Measurements from ENCODE around the genes ACER2, IFNA4 and IFNA14.

GRCh38 chr9:16289652-16290131, 580.8 kb downstream of the BNC2 start:
- RRBS, 2 experiments = no CpG with 5 or more reads among the region's 4 CpGs

- RRBS, 2 experiments = no CpG with 5 or more reads among the region's 5 CpGs
Measured at GRCh38 chr9:16337273-16337864, 533.1 kb downstream of the BNC2 start.

DNA sequence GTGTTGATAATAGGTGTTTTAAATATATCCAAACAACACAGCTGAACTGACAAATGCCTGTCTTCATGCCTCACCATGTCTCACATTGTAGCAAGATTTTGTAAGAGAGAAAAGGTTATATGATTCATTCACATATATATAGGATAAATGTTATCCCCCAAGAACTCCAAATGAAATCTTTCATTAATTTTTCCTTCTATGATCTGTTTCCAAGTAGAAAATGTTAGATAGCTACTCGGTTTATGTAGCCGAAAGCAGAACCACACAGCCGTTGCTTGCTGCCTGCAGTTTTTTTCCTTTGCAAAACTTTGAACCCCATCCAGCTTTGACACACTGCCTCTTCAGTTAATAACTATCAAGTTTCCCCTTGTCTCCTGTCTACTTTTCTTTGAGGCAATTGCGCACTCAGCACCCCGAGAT, 299.2 kb downstream of the BNC2 start:
- RRBS, 2 experiments = no CpG with 5 or more reads among the region's 5 CpGs

- RRBS, 2 experiments = no CpG with 5 or more reads among the region's 9 CpGs
Measured at GRCh38 chr9:17268926-17269343, 134.1 kb downstream of the CNTLN start.

- RRBS, 2 experiments = no CpG with 5 or more reads among the region's 4 CpGs
Measured at GRCh38 chr9:18610691-18611534, 137.0 kb downstream of the ADAMTSL1 start.

- RRBS, 2 experiments = no CpG with 5 or more reads among the region's 1 CpG
Measured at GRCh38 chr9:19118005-19118204, 9.4 kb downstream of the PLIN2 start.

GRCh38 chr9:19148982-19149666, 21.8 kb upstream of the PLIN2 start:
- RRBS, 2 experiments = no CpG with 5 or more reads among the region's 7 CpGs

DNA sequence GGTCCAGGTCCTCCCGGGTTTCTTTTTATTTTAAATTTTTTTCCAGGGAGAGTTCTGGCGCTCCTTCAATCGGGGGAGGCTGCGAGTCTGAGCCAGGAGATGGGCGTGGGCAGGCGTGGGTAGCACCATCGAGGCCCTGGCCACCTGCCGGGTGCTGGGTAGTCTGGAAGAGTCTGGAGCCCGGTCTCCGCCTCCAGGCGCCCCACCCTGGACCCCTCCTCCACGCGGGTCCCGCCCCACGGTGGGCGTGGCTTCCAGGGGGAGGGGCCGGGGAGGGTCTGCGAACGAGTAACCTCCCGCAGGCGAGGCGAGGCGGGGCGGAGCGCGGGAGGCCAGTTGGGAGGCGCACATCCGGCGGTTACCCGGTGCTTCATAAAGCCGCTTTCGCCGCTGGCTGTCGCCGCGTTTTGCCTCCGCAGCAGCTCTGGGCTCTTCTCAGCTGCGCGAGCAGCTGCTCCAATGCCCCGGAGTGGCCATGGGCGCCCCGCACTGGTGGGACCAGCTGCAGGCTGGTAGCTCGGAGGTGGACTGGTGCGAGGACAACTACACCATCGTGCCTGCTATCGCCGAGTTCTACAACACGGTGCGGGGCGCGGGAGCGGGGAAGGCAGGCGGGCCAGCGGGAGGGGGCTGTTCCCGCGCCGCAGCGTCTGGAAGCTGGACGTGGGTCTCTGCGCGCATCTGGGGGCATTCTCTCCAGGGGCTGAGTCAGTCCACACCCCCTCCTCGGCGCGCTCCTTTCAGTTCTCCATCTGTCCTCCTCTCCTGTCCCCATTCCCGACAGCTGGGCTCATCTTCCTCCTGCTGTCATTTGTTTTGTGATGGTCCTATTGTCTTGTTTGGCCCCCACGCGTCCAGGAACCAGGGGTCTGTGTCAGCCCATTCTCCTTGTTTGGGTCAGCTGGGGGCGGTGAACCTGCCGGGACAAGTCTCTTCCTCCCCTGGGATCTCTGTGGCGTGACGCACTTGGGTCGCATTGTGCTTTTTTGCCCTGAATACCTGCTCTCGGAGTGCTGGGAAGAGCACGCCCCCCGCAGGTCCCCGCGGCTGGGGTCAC, at the start of gene ACER2:
Gene ACER2 (plus strand): TSS at position 400 of the 1,057 bp plus-strand sequence.
- RRBS, 2 experiments = 3 to 5% methylated on average over 22 of the region's 77 CpGs

DNA sequence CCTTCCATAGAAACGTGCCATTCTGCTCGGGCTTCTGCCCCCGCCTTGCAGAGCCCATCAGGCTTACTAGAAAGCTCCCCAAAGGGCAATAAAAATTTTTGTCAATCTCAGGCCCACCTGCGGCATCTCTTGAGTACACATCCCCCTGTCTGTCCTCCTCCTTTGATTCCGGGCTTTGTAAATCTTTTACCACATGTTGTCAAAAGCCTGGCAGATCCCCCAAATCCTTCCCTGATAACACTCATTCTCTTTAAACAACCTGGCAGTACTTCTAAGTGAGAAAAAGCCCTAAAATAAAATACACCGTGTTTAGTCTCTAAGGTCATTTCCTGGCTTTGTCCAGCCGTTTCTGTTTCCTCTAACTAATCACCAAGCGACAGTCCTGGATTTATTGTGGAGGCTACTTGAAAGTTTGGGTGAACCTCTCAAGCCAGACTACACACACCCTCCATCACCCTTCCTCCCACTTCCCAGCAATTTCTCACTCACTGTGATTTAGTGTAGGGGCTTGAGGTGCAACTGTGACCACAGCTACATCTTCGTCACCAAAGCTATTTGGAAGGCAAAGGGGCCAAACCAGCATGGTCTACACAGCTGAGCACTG, 239.9 kb upstream of the SLC24A2 start:
- RRBS, 2 experiments = no CpG with 5 or more reads among the region's 9 CpGs

DNA sequence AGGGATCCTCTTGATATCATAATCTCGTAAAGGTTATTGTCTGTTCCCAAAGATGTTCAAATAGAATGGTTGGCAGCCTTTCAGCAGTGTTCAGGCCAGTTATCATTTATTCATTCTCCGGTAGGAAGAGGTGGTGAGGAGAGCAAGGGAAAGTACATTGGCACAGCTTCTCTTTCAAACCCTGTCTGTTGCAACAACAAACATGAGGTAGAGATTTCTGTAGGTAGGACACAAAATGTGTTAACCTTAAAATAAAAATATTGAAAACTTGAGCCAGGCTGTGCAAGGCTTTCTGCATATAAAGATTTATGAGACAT, 147.1 kb downstream of the FOCAD start:
- RRBS, 2 experiments = no CpG with 5 or more reads among the region's 2 CpGs

DNA sequence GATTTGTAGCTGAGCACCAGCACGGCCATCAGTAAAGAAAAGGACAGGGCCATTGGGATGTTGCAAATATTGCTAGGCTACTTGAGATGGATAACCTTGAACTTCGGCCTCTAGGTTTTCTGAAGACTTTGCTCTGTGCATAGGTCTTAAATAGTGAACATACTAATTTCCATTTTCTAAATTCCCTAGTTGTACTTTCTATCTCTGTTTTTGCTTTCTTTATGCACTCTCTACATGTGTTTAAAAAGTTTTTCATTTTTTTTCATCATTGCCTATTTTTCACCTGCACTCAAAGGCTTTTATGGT, at the start of gene IFNA4:
Gene IFNA4 (minus strand): TSS at position 109 of the 306 bp plus-strand sequence.
- RRBS, 2 experiments = no CpG with 5 or more reads among the region's 2 CpGs

GRCh38 chr9:21239936-21240384, at the start of gene IFNA14:
TSS of gene IFNA14 (minus strand) at chr9:21240005.
- RRBS, 2 experiments = no CpG with 5 or more reads among the region's 3 CpGs

DNA sequence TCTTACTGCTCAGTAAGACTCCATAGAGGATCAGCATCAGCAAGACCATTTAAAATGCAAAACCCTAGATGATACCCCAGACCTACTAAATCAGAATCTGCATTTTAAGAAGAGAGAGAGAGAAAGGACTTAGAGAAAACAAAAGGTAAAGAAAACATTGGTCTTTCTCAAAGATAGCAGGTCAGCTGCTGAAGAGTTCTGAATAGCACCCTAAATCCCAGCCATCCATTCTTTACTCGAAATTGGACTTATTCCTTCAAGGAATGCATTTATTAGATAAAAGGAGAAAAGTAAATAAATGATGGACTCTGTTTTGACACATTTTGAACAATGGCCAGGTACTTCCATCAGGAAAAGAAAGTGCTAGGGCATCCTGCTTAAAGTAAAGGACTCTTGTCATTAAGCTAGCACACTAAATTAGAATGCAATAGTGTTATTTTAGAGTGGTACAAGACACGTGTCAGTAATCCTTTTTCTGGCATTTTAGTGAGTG, 82.4 kb upstream of the IFNE start:
- RRBS, 2 experiments = no CpG with 5 or more reads among the region's 2 CpGs

- RRBS, 2 experiments = no CpG with 5 or more reads among the region's 7 CpGs
Measured at GRCh38 chr9:21576068-21576979, 94.2 kb upstream of the IFNE start.

DNA sequence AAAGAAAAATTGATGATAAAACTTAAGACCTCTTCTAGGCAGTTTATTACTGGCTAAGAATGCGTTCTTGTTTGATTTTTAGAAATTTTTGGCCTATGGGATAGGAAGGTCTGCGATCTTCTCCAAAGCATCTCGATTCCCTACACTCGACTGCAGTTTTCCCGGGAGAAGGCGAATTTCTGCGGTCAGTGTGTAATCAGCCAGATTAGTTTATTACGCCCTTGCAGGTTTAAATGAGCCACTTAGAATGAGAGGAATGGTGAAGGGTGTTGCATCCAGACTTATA, 1.2 kb downstream of the MTAP start:
- RRBS, 2 experiments = no CpG with 5 or more reads among the region's 8 CpGs

GRCh38 chr9:21965595-21965807, 9.2 kb downstream of the CDKN2A start:
- RRBS, 2 experiments = 1% methylated on average over 6 of the region's 15 CpGs

DNA sequence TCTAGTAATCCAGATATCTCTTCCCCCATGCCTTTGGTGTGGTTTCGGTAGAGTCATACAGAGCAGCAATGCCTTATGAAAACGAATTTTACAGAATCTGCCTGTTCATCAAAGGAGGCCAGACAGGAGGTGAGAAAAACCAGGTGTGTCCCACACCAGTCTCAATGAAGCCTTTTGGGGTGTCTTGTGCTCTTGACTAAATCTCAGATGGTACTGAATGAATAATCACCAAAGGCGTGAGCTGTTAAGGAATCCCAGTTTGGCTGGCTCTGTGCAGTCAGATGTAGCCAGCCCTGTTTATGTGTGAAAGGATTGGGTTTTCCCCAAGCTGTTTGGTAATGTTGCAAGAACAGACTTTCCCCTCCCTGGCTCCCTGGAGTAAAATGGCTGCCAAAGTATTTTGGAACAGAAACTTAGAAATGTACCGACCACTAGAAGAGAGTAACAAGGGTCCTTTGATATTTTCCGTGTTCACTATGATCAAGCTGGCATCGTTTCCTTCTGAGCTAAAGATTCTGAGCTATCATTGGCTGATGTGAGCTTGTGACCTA, 70.9 kb upstream of the CDKN2B start:
- RRBS, 2 experiments = no CpG with 5 or more reads among the region's 6 CpGs

DNA sequence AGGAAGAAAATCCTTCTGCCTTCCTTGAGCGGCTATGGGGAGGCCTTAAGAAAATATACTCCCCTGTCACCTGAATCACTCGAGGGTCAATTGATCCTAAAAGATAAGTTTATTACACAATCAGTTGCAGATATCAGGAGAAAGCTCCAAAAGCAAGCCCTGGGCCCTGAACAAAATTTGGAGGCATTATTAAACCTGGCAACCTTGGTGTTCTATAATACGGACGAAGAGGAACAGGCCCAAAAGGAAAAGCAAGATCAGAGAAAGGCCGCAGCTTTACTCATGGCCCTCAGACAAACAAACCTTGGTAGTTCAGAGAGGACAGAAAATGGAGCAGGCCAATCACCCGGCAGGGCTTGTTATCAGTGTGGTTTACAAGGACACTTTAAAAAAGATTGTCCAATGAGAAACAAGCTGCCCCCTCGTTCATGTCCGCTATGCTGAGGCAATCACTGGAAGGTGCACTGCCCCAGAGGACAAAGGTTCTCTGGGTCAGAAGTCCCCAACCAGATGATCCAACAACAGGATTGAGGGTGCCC, 9.3 kb upstream of the DMRTA1 start:
- RRBS, 2 experiments = no CpG with 5 or more reads among the region's 8 CpGs

GRCh38 chr9:24202038-24202325, 343.7 kb downstream of the IZUMO3 start:
- RRBS, 2 experiments = no CpG with 5 or more reads among the region's 3 CpGs